M059J (cell line): ENCODE data around the genes OTOF and CGREF1.

- RAMPAGE, long total RNA: no peak
These were observed 62.0 kb downstream of the ASXL2 start for GRCh38 chr2:25816237-25816835.

- RAMPAGE, long total RNA: no peak
These were observed 21.4 kb downstream of the KIF3C start for GRCh38 chr2:25960951-25961204.

GRCh38 chr2:26292702-26292974 lies 47.9 kb downstream of the HADHB start:
- RAMPAGE, long total RNA: no peak

DNA sequence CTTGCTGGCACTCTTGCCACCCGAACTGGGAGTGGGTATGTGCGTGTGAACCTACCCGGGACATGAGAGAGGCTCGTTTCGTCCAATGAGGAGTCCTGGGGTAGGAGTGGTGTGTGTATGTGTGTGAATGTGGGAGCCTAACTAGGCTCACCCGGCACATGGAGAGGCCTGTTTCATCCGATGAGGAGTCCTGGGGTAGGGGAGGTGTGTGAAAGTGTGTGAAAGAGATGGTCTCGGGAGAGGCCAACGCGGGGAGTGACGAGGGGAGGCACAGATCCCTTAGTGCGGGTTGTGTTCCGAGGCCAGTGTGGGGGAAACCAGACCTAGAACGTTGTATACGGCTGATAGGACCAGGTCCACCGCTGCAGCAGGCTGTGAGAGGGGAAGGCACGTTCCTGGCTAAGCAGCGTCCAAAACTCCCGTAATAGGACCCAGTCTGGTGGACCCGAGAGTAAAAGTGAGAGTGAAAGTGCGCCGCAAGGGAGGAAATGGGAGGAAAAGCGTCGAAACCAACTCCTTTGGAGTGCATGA lies 47.0 kb upstream of the SELENOI start:
- RAMPAGE, long total RNA: no peak

- RAMPAGE, long total RNA: no peak
These were observed at the start of gene OTOF for GRCh38 chr2:26558585-26559032. Gene OTOF, minus strand, starts transcription at chr2:26558756.

GRCh38 chr2:26609753-26610576 lies 31.2 kb downstream of the CIB4 start:
- RAMPAGE, long total RNA: no peak

- RAMPAGE, long total RNA: no peak
These were observed 7.3 kb downstream of the SLC35F6 start for GRCh38 chr2:26771281-26771948.

- RAMPAGE, long total RNA: no peak
These were observed 1.0 kb downstream of the CENPA start for GRCh38 chr2:26786767-26787345.

- RAMPAGE, long total RNA: no peak
These were observed 57.9 kb upstream of the MAPRE3 start for GRCh38 chr2:26912482-26912964.

GRCh38 chr2:27021431-27022171 lies 11.2 kb upstream of the TMEM214 start:
- RAMPAGE, long total RNA: no peak

DNA sequence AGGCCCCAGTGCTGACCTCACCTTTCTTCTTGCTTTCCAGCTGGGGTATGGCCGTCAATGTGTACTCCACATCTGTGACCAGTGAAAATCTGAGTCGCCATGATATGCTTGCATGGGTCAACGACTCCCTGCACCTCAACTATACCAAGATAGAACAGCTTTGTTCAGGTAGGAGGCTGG lies 10.7 kb upstream of the TMEM214 start:
- RAMPAGE, long total RNA: no peak

DNA sequence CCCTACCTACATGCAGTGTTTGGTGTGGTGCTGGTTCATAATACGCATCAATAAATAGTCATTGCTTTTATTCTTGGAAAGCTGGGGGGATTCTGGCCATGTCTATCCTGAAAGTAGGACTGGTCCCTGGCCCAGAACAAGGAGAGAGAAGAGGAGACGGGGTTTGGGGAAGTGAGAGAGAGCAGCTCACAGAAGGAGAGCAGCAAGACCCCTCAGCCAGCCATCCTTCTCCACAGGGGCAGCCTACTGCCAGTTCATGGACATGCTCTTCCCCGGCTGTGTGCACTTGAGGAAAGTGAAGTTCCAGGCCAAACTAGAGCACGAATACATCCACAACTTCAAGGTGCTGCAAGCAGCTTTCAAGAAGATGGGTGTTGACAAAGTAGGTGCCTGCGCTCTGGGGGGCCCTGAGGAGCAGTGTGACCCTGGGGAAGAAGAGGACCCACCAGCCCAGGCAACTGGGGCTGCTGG lies 9.6 kb upstream of the TMEM214 start:
- RAMPAGE, long total RNA: no peak

DNA sequence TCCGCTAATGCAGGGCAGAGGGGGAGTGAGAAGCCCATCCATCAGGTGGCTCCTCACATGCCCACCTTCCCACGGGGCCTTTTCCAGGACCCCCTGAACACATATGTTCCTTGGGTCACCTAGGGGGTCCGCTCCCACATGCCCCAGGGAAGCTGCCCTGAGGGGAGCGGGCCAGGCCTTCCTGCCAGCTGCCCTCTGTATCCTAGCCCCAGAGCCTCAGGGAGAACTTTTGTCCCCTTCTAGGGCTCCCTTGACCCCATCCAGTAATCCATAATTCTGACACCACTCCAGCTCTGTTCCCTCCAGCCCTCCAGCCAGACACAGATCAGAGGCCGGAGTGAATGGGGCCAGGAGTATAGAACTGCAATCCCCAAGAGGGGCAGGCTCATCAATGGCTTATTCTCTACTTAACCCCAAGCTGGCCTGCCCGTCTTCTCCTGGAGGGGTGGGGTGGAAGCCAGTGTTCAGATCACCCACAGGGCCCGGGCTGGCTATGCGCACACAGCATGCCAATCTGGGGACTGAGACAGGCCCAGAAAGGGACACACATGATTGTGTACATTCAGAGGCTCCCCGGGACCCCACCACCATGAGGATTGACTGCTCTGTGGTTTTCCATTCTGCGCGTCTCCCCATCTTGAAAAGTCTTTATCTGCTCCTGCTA lies 1.0 kb downstream of the EMILIN1 start:
- RAMPAGE, long total RNA: no peak

DNA sequence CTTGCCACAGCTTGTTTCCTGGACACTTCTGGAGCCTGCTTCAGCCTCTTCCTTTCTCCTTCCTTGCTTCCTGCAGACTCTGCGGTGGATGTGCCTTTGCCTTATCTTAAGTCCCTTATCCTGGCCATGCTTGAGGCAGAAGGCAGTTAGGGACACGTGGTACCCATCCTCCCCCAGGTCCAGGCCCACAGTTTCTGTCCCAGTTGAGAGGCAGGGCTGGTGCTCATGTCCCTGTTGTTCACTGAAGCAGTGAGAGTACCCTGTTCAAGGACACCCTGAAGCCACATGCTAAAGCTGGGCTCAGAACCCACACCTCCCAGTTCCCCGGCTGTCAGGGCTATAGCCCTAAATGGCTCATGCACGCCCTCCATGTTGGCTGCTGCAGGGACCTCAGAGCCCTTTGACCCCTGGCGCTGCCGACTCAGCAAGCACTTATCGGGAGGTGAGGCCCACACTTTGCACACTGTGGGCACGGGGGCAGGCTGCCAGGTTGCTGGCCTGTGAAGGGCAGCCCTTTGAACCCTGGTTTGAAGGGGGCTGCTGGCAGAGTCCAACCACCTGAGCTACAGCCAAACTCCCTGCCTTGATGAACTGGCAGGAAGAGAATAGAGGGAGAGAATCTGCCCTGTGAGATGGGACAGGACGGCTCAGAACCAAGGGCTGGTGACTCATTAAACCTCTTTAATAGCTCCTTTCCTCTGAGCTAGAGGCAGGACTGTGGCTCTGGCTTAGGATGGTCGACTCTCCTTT lies 6.3 kb downstream of the KHK start:
- RAMPAGE, long total RNA: no peak

DNA sequence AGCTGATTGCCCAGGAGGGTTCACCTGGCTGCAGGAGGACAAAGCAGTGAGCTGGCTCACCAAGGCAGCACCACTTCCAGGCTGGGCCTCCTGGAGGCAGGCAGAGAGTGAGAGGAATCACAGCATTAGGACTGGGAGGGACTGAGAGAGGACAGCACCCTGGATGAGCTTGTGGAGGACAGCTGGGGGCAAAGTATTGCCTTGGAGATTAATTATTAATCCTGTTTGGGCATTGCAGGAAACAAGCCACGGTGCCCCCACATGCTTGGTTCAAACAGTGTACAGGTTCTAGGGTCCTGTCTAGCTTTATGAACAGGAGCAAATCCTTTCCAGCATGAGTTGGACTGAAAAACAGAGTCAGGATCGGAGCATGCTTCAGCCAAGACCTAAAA lies 7.3 kb downstream of the KHK start:
- RAMPAGE, long total RNA: no peak

- RAMPAGE, long total RNA: no peak
These were observed 7.9 kb downstream of the CGREF1 start for GRCh38 chr2:27110920-27111554.

DNA sequence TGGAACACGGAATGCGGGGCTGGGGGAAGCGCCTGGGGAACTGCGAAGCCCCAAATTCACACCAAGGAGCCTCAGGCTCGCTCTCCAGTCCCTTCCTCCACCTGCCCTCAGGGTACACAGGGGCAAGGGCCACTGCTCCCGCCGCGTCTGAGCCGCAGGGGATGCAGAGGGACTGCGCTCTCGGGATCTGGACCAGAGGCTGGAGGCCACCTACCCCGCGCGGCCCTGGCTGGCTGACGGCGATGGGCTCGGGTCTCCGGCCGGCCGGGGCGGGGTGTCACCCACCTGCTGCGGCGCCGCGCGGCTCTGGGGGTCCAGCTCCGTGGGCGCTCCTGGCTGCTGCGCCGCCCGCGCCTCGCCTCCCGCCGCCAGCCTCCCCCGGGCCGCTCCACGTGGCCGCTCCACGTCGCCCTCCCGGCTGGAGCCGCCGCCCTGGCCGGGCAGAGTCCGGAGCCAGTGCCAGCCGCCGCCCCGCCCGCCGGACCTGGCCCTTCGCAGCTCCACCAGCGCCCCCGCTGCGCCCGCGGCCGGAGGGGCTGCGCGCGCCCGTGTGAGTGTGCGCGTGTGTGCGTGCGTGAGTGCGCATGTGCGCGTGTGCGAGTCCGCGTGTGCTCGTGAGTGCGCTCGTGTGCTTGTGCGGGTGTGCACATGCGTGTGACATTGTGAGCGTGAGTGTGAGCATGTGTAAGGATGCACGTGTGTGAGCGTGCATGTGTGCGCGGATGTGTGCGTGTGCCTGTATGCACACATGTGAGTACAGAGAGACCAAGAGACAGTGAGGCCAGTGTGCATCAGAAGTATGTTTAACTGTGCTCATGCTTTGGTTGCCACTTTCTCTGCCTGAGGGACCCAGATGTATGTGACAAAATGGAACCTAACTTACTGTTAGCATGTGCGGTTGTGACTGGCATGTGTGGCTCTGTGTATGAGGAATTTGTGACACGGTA lies at the start of gene CGREF1:
Gene CGREF1, minus strand, starts transcription at position 568 of the 947 bp plus-strand sequence.
- RAMPAGE, long total RNA: no peak

DNA sequence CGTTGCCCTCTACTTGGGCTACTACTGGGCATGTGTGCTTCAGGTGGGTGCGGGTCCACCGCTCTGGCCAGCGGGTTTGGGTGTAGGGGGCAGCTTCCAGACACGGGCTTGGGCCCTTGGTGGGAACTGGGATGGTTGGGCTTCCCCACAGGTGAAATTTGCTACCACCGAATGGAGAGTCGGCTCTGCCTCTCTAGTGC lies 305 bp downstream of the ABHD1 start:
- RAMPAGE, long total RNA: no peak

- RAMPAGE, long total RNA: no peak
These were observed 2.8 kb downstream of the ABHD1 start for GRCh38 chr2:27126388-27126836.

DNA sequence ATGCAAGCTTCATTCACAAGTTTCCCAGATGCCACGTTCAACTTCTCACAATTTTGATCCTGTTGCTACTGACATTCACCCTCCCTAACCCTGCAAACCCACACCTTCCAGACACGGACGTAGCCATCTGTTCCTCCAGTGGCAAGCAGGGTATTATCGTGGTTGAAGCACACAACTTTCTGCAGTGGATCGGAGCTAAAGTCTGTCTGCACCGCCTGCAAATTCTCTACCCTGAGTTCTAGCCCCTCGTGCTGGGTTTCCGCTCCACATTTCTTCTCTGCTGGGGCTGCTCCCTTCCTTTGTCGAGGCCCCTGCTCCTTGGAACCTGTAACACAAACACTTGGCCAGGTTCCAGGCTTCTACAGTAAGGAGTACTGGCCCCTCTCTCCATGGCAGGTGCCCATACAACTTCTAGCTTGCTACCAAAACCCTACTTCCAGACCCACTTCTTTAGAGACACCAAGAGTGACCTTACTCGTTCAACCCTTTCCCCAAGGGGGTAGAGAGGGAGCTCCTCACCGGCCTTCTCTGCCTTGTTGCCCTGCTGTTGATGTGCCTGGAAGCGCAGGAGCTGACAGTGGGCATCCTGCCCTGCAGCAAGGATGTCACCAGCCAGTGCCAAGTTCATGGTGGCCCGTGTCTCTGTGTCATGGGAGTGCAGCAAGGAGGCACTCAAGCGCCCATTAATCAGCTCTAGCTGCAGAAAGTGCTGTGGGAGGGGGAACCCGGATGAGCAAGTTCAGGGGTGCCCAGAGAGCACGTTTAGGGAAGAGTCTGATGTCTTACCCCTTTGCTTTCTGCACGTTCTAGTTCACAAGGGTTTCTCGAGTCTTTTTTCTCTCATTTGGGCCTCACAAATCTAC lies 1.2 kb downstream of the PREB start:
- RAMPAGE, long total RNA: no peak